Hair follicular keratinocyte (primary cell): ENCODE data around the genes FGD6 and ELK3.

- RAMPAGE, long total RNA = no peak
Measured at GRCh38 chr12:94458686-94459233, 907 bp downstream of the CEP83 start.

DNA sequence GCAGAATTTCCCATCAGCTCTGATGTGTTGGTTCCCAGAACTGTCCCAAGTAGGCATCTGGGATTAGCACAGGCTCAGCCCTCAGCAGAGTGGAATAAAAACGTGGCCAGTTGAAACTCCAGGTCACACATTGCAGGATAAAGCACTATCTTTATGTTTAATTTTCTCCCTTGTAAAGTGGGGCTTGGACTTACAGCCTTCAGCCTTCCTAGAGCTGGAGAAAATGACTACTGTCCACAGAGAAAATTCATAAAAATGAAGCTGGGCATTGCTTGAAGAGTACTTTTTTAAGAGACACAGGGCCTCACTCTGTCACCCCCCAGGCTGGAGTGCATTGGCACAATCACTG lies 74.2 kb downstream of the TMCC3 start:
- RAMPAGE, long total RNA = no peak

GRCh38 chr12:94830912-94831508 lies 172.5 kb downstream of the NDUFA12 start:
- RAMPAGE, long total RNA = no peak

- RAMPAGE, long total RNA = no peak
Measured at GRCh38 chr12:94953991-94954652, 49.4 kb downstream of the NDUFA12 start.

DNA sequence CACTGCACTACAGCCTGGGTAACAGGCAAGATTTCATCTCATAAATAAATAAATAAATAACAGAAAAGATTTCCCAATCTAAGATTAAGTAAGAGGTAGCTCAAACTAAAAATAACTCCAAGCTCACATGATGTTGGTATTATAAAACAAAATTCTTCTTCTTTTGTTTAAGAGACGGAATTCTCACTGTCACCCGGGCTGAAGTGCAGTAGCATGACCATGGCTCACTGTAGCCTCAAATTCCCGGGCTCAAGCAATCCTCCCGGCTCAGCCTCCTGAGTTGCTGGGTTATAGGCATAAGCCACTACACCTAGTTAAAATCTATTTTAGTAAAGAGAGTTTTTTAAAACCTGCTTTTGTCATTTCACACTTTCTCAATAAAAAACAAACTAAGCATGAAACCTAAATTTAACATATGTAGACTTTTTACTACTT lies 58.6 kb upstream of the NR2C1 start:
- RAMPAGE, long total RNA = no peak

DNA sequence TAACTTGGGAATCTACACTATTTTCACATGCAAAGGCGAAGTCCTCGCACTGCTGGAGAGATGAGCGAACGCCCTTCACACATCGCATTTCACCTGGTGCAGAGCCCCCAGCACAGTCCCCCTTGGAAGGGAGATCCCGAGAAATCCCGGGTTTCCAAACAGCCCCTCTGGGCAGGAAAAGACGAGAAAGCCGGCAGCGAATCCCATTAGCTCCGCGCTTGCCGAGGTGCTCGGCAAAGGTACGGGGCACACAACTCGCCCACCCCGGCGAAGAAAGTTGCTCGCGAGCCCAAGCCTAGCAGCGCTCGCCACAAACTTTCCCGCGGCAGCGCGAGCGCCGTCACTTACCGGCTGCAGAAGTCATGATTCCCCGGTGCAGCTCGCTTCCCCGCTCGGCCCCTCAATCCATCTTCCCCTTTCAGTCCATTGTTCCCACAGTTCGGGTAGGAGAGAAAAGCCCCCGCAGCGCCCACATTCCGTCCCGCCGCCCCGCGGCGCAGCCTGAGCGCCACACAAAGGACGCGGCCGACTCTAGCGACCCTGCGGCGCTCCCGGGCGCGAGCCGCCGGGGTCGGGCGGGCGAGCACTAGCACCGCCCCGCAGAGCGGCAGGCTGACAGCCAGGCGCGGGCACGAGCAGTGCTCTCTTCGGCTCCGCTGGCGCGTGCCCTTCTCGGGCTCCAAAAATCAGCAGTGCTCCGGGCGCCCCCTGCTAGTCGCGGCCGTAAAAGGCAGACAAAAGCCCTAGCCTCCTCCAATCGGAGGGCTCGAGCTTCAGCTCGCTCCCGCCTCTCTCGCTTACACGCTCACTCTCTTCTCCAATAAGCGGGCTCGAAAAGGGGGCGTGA lies at the start of gene FGD6:
TSS of gene FGD6 (minus strand) at position 591 of the 847 bp plus-strand sequence.
- RAMPAGE, long total RNA = no peak

DNA sequence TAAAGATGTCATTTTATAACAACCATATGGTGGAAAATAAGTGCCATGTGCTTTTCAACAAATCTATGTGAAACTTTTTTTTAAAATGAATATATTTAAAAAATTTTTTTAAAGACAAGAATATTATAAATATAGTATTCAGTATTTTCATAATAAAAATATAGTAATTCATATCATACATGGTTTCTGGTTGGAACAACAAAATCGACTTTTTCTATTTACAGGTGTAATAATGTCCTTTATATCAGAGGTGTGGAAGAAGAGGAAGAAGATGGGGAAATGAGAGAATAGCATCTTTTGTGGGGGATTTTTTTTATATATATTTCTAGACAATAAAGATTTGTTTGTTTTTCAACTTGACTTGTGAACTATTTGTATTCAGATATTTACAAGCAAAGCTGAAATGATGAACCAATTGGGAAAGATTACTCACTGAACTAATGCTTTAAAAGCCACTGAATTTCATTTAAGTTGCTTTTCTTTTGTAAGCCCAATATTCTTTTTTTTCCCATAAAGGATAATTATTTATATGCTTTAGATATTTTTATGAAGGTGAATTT lies 7.1 kb downstream of the SNRPF start:
- RAMPAGE, long total RNA = no peak

DNA sequence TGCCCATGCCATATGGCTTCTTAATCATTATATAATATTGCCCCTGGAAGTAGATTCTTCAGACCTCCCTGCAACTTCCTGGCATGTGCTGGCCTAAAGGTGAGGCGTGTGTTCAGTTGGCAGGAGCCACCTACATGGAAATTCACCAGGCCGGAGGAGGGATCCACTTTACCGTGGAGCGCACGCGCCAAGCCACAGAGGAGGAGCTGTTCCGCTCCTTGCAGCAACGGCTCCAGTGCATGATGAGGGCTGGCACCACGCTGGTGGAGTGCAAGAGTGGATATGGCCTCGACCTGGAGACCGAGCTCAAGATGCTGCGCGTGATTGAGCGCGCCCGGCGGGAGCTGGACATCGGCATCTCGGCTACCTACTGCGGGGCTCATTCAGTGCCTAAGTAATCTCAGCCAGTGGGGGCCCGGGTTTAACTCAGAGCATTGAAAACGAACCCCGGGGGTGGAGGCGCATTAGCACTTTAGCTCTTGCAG lies 13.5 kb downstream of the AMDHD1 start:
- RAMPAGE, long total RNA = no peak

- RAMPAGE, long total RNA = no peak
Measured at GRCh38 chr12:96121186-96121753, 72.9 kb upstream of the ELK3 start.

DNA sequence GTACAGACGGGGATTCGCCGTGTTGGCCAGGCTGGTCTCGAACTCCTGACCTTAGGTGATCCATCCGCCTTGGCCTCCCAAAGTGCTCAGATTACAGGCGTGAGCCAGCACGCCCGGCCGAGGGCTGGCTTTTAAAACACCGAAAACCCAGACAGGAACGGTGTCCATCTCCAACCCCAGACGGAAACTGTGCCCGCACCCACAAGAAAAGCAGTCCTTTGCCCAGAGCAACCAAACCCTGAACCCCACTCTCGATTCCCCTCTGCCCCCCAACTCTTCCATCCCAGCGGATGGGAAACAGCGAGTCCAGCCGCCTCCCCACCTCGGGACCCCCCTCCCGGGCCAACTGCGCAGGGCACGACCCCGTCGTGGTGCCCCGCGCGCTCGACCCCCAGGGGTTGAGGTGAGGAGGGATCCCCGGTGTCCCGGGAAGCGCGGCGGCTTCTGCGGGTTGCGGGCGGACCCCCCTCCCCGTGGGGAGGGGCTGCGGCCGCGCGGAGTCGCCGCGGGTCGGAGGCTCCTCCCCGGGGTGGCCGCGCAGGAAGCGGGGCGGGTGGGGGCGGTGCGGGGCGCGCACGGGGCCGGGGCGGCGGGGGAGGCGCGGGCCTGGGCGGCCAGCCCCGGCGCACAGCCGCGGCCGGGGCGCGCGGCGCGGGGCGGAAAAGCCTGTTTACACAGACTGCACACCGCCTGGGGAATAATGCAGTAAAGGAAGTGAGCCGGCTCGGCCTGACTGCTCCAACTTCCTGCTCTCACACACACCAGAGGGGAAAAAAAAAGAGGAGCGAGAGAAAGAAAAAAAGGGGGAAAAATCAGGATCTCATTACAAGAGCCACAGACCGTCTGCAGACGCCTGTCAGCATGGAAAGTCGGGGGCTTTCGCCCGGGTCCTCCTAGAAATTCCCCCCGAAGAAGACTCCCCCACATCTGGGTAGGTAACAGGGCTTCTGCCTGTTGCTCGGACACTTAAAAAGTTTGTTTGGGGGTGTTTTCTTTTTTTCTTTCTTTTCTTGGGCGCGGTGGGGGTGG lies at the start of gene ELK3:
TSS of gene ELK3 (plus strand) at position 601 of the 1,029 bp plus-strand sequence.
- RAMPAGE, long total RNA = no peak

- RAMPAGE, long total RNA = no peak
Measured at GRCh38 chr12:96208368-96209764, 14.7 kb downstream of the ELK3 start.

GRCh38 chr12:96219552-96220252 lies 25.5 kb downstream of the ELK3 start:
- RAMPAGE, long total RNA = no peak

DNA sequence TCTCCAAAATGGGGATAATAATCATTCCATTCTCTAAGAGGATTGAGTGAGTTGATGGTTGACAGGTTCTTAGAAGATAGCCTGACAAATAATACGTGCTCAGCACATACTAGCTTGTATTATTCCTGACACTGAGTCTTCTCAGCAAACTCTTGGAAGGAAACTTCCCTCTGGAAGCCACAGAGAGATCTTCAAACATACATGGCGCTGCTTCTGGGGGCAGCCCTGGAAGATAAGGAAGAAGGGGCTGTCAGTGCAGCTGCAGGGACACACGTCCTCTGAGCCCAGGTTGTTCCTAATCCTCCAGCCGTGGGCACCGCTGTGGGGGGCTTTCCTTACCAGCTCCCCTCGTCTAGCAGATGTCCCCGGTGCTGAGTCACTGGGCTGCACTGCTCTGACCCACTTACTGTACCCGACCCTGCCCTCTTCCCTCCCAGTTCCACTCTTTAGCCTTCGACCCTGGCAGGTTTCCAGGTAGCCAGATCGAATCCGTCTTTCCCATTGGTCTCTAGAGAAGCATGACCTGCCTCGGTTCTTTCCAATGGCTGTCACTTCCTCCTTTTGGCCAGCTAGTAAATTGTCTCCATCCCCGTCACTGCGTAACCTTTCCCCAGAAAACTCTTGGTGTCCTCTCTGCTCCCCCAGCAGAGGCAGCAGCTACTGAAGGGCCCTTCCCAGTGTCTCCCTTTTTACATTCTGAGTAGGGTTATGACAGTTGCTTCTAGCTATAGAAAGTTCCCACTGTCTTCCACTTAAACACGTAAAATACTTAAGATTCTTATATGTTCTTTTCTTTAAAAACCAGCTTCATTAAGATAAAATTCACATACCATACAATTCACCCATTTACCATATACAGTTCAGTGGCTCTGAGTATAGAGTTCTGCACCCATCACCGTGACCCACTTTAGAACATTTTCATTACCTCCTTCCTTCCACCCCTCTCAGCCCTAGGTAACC lies 48.5 kb downstream of the ELK3 start:
- RAMPAGE, long total RNA = no peak

DNA sequence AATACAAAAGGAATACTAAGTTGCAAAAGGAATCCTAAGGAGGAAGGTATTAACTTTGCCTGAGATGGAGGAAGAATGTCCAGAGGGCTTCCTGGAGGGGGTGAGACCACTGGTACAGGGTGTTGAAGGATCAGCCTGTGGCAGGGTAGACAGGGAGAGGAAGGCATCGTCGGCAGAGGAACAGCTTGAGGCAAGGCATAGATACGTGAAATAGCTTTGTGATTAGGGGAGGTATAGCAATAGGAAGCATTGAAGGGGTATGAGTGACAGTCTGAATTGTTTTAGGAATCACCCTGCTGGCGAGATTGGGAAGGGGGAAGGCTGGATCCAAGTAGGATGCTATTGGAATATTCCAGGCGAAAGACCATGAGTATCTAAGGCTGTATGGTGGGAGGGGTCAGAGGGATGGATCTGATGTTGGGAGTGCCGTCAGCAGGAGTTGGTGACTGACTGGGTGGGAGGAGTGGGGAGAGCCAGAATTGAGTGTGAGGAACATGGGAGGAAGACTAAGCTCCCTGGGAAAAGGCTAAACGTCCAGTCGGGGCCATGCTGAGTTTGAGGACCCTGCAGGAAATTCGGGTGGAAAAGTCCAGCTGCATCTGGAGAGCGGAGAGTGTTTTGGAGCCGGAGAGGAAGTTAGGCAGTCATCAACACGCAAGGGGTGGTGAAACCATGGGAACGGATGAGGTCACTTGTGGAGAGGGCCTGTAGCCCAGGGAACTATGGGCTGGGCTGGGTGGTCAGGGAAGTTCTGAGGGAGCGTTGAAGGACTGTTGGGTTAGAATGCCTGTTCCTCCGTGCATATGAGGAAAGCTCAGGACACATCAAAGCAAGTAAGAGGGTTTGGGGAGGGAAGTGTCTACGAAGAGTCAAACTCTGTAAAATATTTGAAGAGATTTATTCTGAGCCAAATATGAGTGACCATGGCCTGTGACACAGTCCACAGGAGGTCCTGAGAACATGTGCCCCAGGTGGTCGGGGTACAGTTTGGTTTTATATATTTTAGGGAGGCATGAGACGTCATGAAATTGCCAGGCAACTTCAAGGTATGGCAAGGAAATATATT lies 60.9 kb downstream of the ELK3 start:
- RAMPAGE, long total RNA = no peak

GRCh38 chr12:96266930-96267702 lies 72.9 kb downstream of the ELK3 start:
- RAMPAGE, long total RNA = no peak

DNA sequence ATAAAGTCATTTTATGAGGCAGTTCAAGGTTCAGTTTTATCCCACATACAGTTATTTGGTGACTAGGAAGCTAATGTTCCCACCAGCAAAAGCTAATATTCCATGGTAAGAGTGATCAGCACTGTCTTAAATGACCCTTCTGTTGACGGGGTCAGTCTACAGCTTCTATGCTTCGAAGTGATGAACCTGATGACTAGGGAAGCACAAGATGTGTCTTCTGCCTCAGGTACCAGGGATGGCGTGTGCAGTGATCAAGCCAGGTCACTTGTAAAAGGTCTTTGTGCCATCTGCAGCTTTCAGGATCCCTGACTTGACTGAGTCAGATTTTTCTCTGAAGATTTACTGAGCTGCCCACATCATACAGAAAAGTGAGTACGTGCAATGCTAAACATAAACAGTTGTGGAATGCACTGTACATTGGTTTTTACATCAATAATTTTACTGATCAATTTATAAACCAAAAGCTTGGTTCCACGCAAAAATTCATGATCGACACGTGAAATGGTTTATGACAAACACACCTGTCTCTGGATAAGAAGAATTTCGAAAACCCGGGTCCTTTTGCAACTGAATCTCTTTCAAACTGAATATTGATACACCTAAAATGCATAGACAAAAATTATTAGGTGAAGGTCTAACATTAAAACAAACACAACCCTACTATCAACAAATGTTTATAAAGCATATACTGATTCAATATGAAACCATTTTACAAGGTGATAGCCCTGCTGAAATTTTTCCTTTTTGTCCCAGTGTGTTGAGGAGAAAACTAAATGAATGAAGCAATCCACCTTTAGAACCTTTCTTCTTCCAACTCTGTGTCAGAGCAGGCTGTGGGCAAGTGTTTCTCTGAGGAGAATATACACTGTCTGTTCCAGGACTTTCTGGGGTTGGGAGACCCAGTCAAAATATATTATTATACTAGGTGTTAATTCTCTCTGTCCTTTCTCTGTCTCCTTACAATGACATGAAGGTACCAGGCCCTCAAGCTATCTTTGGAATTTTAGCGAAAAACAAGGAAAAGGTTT lies 86.4 kb downstream of the ELK3 start:
- RAMPAGE, long total RNA = no peak

- RAMPAGE, long total RNA = no peak
Measured at GRCh38 chr12:96298752-96299000, 101.6 kb downstream of the CDK17 start.

GRCh38 chr12:97512289-97512974 lies 605.4 kb downstream of the NEDD1 start:
- RAMPAGE, long total RNA = no peak

DNA sequence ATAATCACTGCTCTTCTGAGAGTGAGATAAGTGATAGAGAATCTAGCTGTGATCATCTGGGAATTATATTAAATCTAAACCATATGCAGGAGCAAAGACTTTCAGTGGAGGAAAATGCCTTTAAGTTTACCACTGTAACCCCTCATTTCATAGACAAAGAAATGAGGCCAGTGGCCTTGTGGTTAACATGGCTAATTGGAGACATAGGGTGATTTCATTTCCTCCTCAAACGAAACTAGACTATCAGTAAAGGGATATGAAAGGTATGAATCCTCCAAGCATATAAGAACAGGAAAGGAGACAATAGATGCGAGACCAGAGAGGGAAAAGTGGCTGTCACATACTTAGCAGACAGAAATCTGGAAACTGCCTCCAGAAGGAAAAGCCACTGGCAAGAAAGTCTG lies 240.6 kb upstream of the TMPO start:
- RAMPAGE, long total RNA = no peak

GRCh38 chr12:98370444-98370864 lies 144.9 kb upstream of the TMPO start:
- RAMPAGE, long total RNA = no peak